H4 (cell line): ENCODE measurements around a stretch of chr22.

- RAMPAGE, long total RNA, result no peak
Observed at GRCh38 chr22:44609359-44609563, 92.7 kb upstream of the PRR5 start.

DNA sequence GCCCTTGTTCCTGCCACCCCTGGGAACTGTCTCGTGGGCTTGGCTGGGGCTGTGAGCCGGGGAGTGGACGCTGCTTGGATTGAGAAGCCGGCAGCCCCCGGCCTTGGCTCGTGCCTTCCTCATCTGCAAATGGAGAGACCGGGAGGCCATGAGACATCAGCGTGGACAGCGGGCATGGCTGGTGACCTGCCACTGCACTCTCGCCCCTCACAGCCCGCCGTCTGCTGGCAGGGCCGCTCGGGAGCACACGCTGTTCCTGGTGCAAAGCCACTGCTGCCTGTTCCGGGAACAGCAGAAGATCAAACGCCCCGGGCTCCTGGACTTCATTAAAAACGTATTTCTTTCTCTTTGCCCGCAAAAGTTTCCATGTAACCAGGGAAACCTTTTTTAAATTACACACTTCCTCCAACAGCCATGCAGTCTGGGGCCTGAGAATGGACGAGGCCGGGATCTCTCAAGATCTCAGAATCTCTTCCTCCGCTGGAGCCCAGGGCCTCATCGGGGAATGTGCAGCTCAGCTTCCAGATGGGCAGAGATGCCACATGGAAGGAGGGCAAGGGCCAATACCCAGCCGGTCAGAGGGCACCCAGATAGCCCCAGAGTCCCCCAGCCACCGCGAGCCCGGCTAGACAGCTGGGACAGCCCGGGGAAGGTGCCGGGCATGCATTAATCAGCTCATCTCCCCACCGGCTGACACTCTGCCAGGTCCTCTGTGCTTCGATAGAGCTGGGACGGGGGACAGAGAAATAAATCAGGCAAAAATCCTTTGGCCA is 62.9 kb upstream of the PRR5 start:
- RAMPAGE, long total RNA, result no peak

GRCh38 chr22:44698549-44698892 is 3.5 kb upstream of the PRR5 start:
- RAMPAGE, long total RNA, result no peak

- RAMPAGE, long total RNA, result no peak
Observed at GRCh38 chr22:44753339-44754346, 1.3 kb downstream of the ARHGAP8 start.

DNA sequence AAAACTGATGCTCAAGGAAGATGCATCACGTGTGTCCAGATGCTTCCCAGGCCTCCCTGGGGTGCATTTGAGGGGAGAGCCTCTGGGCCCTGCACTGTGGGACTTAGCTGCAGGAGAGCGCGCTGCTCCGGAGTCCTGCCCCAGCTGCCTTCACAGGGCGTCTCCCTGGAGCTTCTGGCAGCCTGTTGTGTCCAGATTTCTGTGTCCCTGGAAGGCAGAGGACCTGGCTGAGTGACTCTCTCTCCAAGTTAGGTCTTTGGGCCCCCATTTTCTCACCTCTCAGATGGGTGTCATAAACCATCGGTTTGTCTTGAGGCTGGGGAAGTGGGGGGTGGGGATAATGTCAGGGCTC is 3.1 kb downstream of the ARHGAP8 start:
- RAMPAGE, long total RNA, result no peak

- RAMPAGE, long total RNA, result no peak
Observed at GRCh38 chr22:45006862-45007617, 2.8 kb downstream of the PHF21B start.

- RAMPAGE, long total RNA, result no peak
Observed at GRCh38 chr22:45008219-45008649, 1.6 kb downstream of the PHF21B start.

DNA sequence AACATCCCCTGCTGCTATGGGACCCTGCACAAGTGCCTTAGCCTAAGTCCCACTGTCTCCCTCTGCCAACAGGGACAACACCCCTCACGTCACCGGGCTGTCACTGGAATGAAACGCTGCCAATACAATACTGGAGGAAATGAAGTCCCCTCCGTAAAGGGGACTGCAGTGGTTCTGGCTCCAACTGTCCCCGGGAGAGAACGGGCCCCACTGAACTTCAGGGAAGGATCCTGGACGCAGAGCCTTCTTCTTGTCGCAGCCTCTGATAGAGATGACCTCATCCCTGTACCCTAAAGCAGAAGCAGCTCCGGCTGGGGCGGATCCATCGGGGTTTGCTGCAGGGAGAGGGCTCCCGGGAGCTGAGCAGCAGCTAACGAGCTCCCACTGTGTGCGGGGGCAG is 13.2 kb downstream of the KIAA0930 start:
- RAMPAGE, long total RNA, result no peak

- RAMPAGE, long total RNA, result no peak
Observed at GRCh38 chr22:45262300-45262684, 21.6 kb upstream of the KIAA0930 start.

GRCh38 chr22:45504909-45505606 is 2.4 kb downstream of the FBLN1 start:
- RAMPAGE, long total RNA, result no peak

- RAMPAGE, long total RNA, result no peak
Observed at GRCh38 chr22:45532841-45533579, 30.3 kb downstream of the FBLN1 start.

GRCh38 chr22:45769012-45769498 is 97.4 kb downstream of the ATXN10 start:
- RAMPAGE, long total RNA, result no peak

GRCh38 chr22:45848551-45849243 is 128.3 kb downstream of the WNT7B start:
- RAMPAGE, long total RNA, result no peak

DNA sequence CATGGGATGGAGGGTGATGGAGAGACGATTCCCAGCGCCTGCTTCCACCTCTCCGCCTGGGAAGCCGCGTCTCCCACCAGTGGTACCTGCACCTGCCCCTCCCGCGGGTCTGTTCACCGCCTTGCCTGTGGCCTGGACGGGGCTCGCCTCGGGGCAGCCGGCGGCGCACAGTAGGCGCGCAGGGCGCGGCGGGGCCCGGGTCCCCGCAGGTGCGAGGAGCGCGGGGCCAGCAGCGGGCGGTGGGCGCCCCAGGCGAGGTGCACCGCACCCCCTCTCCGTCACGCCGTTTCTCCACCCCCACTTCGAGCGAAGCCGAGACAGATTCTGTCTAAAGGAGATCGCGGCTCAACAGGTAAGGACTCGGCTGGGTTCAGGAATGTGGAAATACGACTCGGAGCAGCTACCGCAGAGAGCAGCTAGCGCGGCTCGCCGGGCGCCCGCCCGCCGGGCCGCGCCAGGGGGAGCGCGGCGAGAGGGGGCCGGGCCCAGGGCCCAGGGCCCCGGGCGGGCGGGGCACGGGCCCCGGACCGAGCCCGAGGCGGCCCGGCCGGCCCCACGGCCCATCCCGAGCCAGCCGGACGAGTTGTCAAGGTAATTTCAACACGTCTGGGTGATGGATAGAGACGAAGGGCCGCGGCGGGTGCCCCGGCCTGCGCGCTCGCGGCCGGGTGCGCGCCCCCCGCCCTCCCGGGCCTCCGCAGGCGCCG is 1.2 kb downstream of the WNT7B start:
- RAMPAGE, long total RNA, result no peak

DNA sequence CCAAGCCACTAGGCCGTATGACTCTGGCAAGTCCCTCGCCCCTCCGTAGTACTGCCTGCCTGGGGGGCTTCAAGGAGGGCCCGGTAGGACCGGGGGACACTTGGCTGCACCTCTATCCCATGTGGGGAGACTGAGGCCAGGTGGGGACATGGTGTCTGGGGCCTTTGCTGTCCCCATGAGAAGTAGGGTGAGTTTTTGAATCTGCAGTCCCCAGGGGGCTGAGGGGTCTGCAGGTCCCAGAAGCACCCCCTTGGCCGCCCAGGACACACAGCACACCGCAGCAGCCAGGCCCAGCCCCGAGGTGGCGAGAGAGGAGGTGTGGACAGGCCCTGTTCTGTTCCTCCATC is 18.2 kb upstream of the WNT7B start:
- RAMPAGE, long total RNA, result no peak

DNA sequence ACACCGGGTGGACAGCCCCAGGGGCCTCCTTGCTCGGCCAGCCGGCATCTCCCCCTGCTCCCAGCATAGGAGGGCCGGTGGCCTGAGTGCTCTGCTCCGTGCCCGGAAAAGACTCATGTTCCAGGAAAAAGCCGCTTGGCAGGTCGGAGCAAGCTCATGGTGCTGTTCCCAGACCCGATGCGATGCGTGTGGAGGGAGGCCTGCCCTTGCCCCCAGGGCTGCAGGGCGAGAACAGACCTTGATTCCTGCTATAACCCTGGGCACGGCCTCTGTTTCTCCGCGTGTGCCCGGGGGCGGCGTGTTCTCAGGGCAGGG is 30.4 kb upstream of the WNT7B start:
- RAMPAGE, long total RNA, result no peak

- RAMPAGE, long total RNA, result no peak
Observed at GRCh38 chr22:46027063-46028065, 50.4 kb upstream of the WNT7B start.

DNA sequence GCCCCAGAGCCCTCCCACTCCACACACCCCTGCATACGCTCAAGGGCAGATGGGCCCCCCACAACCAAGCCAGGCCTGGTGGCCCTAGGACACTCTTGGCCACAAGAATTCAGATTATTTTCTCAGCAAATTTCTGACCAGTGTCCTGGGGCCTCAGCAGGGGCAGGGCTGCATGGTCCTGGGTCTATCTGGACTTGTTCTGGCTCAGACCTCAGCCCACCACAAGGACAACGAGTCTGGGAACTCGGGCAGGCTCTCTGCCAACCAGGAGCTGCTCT is 75.3 kb upstream of the WNT7B start:
- RAMPAGE, long total RNA, result no peak

DNA sequence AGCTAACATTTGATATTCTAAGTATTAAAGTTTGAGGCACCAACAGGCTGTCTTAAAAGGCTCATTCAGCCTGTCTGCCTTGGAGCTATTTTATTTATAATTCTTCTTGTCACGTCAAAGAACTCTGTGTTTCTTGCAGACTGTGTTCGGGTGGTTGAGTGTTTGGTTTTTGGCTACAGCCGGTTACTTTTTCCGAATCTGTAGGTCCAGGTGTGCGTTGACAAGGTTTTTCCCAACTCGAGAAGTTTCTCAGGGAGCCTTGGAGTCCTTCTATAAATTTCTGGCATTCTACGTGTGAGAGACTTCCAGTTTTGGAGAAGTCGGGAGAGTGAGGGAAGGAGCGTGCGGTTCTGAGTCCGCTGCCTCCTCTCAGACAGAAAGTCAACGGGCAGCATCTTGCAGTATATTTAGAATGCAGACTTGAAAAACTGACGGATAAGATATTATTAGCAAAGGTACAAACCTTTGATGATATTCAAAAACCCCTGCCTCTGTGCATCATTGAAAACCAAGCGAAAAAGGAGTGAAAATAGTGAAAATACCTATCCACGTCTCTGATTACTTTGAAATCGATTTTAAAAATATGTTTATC is 85.3 kb upstream of the PPARA start:
- RAMPAGE, long total RNA, result no peak

- RAMPAGE, long total RNA, result no peak
Observed at GRCh38 chr22:46067422-46068252, 82.7 kb upstream of the PPARA start.